GM12892 (cell line): ENCODE measurements around a stretch of chr3.

GRCh38 chr3:69409602-69410366 is 23.9 kb upstream of the FRMD4B start:
- RRBS: no CpG with 5 or more reads among the region's 5 CpGs

- RRBS: no CpG with 5 or more reads among the region's 6 CpGs
These were observed 119.9 kb upstream of the FRMD4B start for GRCh38 chr3:69505684-69506267.

GRCh38 chr3:69740122-69741093 is 1.1 kb downstream of the MITF start:
- RRBS: no CpG with 5 or more reads among the region's 27 CpGs

DNA sequence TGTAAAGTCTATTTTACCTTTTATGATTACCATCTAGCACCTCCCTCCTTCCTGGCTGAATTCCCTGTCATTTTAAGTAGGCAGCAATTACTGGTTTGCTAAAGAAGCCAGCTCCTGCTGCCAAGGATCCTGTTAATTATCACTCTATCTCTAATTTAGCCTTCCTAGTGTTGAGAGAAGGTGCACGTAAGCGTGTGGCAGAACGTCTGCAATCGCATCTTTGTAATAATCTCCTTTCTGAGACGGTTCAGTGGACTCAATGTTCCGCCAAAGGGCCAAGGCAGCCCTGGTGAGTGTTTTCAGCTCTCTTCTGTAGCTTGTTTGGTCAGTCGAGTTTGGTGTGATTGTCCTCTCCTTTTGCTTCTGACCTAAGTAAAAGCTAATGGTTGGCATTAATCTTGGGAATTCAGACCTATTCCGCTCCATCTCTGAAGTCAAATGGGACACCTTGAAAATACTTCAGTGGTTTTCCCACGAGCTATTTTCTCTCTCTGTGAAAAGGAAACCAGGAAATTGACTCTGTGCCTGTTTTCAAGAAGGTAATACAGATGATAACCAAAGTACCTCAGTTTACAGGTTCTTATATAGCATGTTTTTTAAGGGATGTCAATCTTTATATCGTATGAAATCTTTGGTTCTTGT is 24.3 kb downstream of the MITF start:
- RRBS: no CpG with 5 or more reads among the region's 10 CpGs

DNA sequence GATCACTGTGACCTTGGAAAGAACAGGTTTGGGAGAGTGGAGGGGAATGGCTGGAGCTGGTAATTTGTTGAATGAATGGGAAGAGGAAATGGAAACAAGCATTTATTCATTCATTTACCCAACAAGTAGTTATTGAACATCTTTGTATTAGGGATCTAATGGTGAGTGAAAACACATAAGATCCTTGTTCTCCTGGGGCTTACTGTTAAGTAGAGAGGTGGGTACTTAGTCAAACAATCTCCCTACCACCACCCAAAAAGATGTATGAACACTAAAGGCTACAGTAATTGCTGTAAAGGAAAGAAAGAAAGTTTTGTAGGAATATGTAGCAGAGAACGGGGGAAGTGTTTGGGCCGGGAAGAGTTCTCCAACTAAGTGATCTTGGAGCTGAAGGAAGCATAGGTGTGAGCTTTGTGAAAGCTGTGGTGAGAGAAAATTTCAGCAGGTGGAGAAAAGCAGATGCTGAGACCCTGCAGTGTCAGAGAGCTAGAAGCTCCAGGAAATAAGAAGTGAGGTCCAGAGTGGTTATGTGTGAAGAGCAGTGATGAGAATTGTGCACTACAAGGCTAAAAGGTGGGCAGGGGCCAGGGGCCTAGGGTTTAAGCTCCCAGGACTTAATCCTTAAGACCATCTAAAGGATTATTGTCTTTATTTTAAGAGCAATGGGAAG is 159.6 kb downstream of the MITF start:
- RRBS: no CpG with 5 or more reads among the region's 2 CpGs

DNA sequence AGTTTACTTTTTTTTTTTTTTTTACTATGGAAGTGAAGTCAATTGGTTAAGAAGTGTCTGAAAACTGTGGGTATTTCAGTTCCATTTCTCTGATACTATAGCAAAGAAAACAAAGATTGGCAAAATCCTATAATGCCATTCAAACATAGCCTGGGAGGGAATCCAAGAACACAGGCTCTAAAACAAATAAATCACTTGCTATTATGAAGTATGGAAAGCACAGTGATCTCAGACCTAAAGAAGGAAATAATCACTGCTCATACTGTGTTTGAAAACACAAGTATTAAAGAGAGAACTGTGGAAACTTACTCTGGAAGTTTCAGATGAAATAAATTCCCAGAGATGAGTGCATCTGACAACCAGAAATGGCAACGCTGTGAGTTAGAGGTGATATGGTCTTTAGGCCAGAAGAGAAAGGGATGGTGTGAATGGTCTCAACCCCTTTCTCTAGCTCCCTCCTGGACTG is 272.4 kb downstream of the MITF start:
- RRBS: no CpG with 5 or more reads among the region's 1 CpG

DNA sequence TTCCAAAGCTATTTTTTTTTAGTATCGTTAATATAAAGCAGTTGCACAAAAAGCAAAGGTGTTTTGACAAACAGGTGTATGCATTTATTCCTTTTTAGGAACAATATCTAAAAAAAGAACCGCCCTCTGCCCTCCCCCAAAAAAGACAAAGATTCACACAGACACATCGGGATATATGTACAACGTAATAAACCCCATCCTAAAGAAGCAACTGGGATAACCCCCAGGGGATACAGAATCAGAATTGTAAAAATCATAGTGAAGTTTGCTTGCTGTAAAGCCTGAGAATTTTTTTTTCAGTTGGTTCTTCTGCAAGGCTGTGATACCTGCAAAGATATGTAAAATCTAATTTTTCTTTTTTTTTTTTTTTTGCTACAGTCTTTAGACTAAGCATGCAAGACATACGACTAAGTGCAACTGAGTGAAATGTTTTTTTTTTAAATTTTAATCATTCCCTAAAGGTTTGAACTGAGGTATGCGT is 627.4 kb downstream of the FOXP1 start:
- RRBS: no CpG with 5 or more reads among the region's 6 CpGs

DNA sequence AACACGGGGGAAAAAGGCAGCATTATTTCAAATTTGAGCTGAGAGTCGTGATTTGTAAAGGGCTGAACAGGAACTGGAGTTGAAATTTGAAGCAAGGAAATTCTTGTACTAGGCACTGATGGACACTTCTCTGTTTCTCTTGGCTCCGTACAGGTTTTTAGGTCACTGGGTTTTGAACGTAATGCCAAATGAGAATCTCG is 577.6 kb downstream of the FOXP1 start:
- RRBS: no CpG with 5 or more reads among the region's 5 CpGs

- RRBS: no CpG with 5 or more reads among the region's 2 CpGs
These were observed 552.3 kb downstream of the FOXP1 start for GRCh38 chr3:71031181-71031711.

- RRBS: no CpG with 5 or more reads among the region's 2 CpGs
These were observed 535.6 kb downstream of the FOXP1 start for GRCh38 chr3:71047996-71048299.

GRCh38 chr3:71055578-71056200 is 527.8 kb downstream of the FOXP1 start:
- RRBS: no CpG with 5 or more reads among the region's 12 CpGs

GRCh38 chr3:71080456-71081272 is 502.9 kb downstream of the FOXP1 start:
- RRBS: no CpG with 5 or more reads among the region's 8 CpGs

DNA sequence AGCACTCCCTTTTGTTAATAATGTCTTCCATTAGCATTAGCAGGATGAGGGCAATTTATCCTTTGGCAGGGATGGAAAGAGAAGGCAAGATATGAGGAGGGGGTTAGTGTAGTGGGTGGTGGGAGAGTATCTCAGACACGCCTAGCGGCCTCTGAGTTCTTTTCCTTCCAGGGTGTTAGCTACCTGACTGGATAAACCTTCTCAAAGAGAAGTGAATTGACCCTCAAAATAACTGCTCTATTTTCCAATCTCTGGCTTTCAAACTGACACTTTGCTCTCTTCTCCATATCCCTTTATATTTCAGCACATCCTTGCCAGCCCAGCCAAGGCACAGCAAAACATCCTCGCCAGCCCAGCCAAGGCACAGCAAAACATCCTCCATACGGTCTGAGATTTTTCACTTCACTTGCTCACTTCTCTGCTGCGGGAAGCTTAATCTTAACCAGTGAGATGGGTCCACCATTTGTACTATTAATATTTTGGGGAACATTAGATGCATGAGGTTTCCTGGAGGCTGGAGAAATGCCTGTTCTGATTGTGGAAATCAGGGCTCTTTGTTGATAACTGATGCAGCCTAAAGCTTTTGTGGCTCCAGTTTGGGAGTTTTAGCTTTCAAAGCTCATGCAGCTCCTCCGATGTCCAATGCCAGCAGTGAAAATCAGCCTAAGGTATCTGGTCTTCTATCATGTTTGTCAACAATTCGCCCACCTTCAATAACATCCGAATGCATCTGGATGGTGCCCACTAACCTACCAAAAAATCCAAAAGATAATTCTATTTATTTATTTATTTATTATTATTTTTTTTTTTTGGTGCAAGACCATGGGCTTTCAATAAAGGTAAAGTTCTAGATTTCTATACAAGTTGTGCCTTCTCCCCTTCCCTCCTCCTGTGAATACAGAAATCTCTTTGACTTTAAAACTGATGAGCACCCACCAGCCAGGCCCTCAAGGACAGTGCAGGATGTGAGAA is 446.2 kb downstream of the FOXP1 start:
- RRBS: no CpG with 5 or more reads among the region's 8 CpGs

DNA sequence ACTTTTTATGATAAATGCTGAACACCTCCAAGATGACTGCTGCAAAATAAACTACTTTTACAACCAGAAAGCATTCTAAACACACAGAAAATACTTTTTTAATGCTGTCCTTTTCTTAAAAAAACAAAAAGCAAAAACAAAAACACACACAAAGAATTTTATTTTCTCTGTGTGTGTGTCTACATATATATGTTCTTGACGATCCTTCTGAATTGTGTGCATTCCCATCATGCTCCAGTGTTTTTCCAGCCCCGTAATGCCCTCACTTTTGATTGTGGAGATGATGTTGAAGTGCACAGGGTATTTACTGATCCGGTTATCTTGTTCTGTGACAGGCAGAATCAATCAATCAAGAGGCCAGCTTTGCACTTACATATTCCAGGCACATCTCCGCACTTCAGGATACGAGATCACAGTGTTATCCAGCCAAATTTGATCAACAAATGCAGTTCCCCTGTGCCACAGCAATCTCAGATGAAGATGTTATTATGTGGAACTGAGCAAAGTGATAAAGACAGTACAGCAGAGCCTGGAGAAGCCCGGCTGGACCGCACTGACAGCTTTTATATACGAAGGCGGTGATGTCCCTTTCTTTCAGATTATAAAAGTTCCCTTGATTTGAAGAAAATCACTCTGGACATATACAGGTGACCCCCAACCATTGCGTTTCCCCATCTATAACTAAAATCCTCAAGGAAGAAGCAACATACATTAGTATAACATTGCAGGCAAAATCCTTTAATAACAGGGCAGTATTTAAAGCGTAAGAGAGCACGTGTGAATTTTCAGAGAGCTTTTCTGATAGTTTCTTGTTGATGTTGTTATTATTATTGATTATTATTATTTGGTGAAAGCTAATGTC is 416.6 kb downstream of the FOXP1 start:
- RRBS: no CpG with 5 or more reads among the region's 12 CpGs

GRCh38 chr3:71243268-71243803 is 340.2 kb downstream of the FOXP1 start:
- RRBS: no CpG with 5 or more reads among the region's 9 CpGs

DNA sequence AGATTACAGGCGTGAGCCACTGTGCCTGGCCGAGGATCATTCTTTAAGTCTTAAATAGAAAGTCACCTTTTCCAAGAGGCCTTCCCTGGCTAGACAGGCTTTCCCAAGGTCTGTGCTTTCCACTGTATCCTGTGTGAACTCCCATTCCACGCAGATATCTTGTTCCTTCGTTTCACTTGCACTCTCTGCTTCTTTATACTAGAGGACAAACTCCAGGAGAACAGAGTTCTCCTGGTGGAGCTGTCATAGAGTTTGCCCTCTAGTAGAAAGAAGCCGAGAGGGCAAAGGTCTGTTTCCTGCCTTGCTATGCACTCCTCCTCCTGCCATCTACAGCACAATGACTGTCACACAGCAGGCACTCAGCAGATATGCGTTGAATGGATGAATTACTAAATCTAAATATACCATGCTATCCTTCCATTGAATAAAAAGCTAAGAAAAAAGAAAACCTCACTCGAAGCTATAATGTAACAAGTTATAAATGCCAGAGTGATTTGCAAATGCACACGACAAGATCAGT is 211.2 kb downstream of the FOXP1 start:
- RRBS: no CpG with 5 or more reads among the region's 8 CpGs

GRCh38 chr3:71441080-71441909 is 142.2 kb downstream of the FOXP1 start:
- RRBS: no CpG with 5 or more reads among the region's 9 CpGs

GRCh38 chr3:71456779-71457461 is 126.6 kb downstream of the FOXP1 start:
- RRBS: no CpG with 5 or more reads among the region's 2 CpGs

DNA sequence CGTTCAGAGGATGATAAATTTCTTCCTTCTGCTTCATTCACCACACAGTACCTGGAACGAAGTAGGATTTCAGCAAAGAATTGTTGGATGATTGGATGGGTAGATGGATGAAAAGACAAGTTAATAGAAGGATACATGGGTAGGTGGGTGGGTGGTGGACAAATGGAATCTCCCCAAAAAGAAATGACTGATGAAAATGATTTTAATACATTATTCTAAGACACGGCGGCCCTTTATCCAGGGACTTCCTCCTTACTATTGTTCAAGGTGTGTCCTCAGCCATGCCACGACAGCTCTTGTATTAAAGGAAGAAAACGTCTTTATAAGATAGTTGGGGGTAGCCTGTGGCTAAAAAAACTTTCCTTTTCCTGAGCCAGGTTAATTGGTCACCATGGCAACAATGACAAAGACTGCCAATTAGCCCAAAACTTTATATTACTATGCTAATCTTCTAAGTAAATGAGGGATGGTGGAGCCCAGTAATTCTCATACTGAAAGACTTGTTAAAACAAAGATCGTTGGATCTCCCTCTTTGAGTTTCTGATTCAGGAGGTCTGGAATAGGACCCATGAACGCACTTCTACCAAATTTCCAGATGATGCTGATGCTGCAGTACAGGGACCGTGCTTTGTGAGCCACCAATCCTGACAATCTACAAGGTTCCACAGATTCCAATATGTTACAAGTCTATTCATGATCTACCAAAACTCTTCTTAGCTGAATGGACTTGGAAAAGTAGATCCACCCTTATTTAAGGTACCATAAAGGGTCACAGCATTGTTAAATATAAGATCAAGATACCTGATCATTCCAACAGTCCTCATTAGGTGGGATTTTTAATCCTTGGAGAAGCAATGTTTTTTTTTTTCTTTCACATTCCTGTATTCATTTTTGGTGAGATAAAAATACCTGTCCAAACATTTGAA is 116.0 kb downstream of the FOXP1 start:
- RRBS: no CpG with 5 or more reads among the region's 9 CpGs

GRCh38 chr3:71511108-71511593 is 72.4 kb downstream of the FOXP1 start:
- RRBS: no CpG with 5 or more reads among the region's 2 CpGs